Measurements from ENCODE around the gene USP22.

- PRO-cap, result no peak
These were observed 45.7 kb upstream of the SLC47A1 start for GRCh38 chr17:19487933-19488470.

GRCh38 chr17:19508349-19508724 is 25.3 kb upstream of the SLC47A1 start:
- PRO-cap, result no peak

DNA sequence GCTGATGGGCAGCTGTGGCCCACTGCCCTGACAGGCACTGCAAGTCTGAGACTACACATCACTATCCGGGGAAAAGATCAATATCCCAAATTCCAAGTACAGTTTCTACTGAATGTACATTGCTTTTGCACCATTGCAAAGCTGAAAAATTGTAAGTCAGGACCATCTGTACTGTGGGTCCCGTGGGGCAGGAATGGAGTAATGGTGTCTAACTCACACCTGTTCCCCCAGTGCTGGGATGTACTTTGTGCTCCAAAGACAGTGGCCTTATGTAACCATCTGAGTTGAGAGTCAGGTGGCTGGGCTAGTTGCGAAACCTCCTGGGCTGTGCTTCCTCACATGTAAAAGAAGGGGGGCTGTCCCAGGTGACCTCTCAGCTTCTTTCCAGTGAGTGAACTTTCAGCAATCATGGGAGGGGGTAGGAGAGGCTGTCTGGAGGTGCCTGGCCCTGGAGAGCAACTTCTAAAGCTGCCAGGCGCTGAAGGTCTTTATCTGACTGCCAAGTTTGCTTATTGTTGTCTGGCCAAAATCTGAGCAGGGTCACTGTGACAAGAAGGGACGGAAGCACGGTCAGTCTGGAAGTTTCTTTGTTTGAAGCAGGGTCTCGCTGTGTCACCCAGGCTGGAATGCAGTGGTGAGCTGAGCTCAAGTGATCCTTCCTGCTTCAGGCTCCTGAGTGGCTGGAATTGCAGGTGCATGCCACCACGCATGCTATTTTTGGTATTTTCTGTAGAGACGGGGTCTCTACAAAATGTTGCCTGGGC is 4.9 kb downstream of the SLC47A1 start:
- PRO-cap, result no peak

- PRO-cap, result bidirectional peak, plus-strand start at chr17:19648150, minus-strand start at chr17:19647997; bidirectional peak, plus-strand start at chr17:19648778, minus-strand start at chr17:19648625
These were observed 480 bp upstream of the ALDH3A2 start for GRCh38 chr17:19647852-19648690.

GRCh38 chr17:19671732-19672534 is 23.4 kb downstream of the ALDH3A2 start:
- PRO-cap, result no peak

- PRO-cap, result no peak
These were observed 2.9 kb upstream of the SLC47A2 start for GRCh38 chr17:19719105-19719795.

- PRO-cap, result no peak
These were observed 7.1 kb downstream of the ULK2 start for GRCh38 chr17:19860596-19860985.

GRCh38 chr17:19866907-19867247 is 859 bp downstream of the ULK2 start:
- PRO-cap, result unidirectional peak, plus-strand start at chr17:19867177

DNA sequence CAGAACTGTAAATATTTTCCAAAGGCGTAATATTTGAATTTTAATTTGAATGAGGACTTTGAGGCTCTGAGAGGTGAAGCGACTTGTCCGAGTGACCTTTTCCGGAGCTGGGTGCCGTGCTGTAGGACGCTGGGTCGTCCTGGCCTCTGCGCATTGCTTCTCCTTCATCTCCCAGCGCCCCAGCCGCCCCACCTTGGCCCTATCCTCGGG is 147.8 kb downstream of the SPECC1 start:
- PRO-cap, result no peak

- PRO-cap, result no peak
These were observed 107.1 kb downstream of the USP22 start for GRCh38 chr17:20935561-20936200.

- PRO-cap, result no peak
These were observed 41.9 kb downstream of the USP22 start for GRCh38 chr17:21000878-21001314.

GRCh38 chr17:21002494-21002979 is 40.3 kb downstream of the USP22 start:
- PRO-cap, result no peak

GRCh38 chr17:21042110-21043097 is at the start of gene USP22:
Gene USP22, minus strand, starts transcription at chr17:21043011.
- PRO-cap, result bidirectional peak, plus-strand start at chr17:21042512, minus-strand start at chr17:21042249; bidirectional peak, plus-strand start at chr17:21043362, minus-strand start at chr17:21043008

- PRO-cap, result no peak
These were observed 26.3 kb downstream of the DHRS7B start for GRCh38 chr17:21152789-21153697.

- PRO-cap, result no peak
These were observed 7.3 kb downstream of the TMEM11 start for GRCh38 chr17:21206493-21207234.

DNA sequence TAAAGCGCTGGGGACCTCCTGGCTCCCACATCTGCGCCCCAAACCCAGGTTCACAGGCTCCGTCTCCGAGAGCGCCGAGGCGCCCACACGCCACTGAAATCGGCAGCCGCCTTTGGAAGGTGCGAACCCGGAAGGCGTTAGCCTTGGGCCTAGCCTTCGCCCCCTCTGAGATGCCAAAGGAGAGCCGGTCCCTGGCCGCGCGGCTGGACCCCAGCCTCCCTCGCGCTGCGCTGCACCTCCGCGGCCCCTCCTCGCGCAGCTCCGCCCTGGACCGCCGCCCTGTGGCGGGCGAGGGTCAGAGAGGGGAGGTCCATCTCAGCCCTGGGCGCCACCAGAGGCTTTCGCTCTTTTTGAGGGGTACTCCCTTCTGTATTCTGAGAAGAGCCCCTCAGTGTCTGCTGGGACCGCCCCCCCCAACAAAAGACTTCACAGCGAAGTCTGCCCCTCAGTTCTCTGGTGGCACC is 1.8 kb downstream of the KCNJ12 start:
- PRO-cap, result no peak

- PRO-cap, result no peak
These were observed 19.0 kb downstream of the KCNJ12 start for GRCh38 chr17:21395221-21395420.

DNA sequence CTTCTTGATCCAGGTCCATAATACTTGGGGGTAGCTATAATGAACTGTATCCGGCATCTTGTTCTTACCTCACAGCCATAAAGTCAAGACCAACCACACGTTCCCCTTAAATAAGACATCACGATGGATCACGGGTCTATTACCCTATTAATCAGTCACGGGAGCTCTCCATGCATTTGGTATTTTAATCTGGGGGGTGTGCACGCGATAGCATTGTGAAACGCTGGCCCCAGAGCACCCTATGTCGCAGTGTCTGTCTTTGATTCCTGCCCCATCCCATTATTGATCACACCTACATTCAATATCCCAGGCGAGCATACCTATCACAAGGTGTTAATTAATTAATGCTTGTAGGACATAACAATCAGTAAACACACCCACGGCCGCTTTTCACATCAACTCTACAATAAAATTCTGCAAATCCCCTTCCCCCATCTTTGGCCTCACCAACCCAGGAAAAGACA is 829.0 kb downstream of the KCNJ18 start:
- PRO-cap, result unidirectional peak, minus-strand start at position 130 of the sequence

DNA sequence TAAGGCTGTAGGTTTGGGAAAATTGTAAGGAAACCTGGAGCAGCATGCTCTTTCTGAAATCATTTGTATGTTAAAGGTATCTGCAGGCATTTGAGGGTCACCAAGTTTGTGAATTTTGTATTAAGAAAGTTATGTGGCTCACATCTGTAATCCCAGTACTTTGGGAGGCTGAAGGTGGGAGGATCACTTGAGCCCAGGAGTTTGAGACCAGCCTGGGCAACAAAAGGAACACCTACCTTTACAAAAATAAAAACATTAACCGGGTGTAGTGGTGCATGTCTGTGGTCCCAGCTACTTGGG is 5.1 kb downstream of the WSB1 start:
- PRO-cap, result no peak

DNA sequence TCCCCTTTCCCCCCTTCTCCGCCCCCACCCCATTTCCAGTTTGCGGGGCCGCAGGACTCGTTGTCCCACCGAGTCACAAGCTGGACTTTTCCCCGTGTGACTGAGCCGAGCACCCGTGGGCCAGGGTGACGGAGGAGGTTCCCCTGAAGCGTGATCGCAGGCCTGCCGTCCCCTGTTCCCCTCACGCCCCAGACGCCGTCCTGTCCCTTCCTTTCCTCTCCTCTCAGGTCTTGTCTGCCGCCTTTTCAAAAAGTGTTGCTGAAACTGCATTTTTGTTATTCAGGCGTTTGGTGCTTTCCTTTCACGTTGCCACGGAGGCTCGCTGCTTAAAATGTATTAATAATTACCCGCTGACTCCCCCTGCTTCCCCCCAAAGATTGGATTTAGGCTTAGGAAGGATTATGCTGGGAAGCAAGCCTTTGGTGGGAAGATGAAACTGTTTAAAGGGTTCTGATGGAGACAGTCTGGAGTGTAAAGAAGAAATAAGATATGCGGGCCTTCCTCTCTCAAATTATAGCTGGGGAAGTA is 951 bp downstream of the KSR1 start:
- PRO-cap, result no peak

Measured in left cardiac atrium (tissue), 1 donor.